Cardiac septum (tissue), 1 donor: ENCODE measurements around a stretch of chr18.

- PRO-cap = no peak
Measured at GRCh38 chr18:23105769-23106308, 29.4 kb upstream of the CABLES1 start.

DNA sequence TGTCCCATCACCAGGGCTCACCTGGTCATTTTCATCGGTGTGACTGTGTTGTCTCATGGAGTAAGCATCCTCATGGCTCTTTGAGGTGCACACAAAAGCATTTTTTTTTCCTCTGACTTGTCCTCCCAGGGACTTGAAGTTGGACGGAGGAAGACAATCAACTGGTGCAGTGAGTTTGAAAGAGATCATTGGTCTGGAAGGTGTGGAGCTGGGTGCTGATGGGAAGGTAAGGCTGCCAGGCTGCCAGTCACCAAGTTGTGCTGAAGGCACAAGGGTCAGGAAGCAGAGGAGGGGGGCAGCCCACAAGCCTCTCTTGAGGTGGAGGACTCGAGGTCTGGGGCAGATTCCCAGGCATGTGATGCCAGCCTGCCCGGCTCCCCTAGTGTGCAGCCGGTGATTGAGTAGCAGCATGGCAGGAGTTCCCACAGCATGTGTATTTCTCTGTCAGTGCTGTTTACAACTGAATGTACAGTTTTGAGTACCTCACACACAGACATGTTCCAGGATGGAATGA lies 99.3 kb downstream of the CABLES1 start:
- PRO-cap = no peak

DNA sequence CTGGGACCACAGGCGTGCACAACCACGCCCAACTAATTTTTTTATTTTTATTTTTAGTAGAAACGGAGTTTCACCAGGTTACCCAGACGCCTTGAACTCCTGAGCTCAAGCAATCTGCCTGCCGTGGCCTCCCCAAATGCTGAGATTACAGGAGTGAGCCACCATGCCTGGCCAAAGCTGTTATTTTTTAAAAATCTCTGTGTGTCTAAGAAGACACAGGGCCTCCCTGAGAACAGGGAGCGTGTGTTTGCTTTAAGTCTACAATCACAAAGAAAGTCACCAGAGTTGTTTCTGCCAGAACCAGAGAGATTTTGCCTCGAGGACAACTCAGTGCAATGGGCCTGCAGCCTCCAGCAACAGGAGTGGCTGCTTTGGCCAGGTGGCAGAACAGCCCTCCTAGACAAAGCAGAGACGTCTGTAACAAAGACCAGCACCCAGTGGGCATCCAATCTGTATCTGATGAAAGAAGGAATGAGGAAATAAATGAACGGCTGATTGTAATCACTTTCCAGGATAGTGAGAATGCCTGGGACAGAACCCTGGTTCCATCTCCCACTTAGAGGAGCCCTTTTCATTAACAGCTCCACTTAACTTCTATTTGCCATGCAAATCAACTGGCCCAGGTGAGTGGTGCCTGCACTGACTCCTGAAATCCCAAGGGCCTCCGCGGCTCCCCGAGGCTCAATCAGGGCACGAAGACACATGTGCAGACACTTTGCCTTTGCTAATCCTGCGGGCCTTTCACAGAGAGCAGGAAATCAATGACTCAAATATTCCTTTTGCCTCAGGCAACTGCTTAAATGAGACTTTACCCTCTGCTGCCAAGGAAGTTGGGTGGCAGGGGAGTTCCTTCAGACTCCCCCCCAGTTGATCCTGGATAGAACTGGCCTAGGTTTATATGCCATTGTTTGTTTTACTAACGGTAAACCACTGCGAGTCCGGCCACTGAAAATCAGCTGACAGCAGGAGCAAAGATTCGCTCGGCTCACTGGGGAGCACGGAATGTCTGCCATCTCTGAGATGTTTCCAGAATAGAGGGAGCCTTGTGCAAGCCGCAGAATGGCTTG lies 146.5 kb downstream of the CABLES1 start:
- PRO-cap = no peak

- PRO-cap = no peak
Measured at GRCh38 chr18:23330795-23331759, 106.7 kb downstream of the TMEM241 start.

GRCh38 chr18:23468426-23468882 lies 15.4 kb downstream of the RIOK3 start:
- PRO-cap = no peak

- PRO-cap = no peak
Measured at GRCh38 chr18:23484529-23484987, 18.8 kb upstream of the RMC1 start.

DNA sequence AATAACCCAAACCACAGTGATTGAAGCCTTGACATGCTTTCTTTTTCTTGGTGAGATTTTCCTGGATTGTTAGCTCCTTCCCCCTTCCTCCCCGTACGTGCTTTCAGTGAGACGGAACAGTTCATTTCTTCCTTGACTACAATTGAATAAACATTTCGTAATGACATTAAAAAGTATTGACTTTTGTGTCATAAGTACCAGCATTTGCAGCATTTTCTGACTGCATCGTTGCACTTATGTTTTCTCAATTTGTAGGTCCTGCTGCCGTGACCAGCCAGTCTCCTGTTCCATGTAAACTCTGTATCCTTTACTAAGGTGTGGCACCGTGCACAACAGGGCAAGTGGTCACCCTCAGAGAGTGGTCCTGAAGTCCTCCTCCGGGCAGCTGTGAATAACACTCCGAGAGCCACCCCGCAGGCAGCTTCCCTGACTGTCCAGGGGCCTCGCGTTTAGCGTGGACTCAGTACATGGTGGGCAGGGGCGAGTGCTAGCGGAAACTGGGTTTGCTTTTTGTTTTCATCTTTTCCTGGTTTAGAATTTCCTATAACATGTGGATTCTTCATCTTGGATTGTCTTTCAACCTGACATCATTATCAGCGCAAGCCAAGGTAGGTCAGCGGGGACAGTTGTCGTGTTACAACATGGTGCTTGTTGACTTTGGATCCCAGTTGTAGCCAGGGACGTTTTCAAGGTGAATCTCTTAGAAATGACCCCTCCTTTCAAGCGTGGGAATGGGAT lies 20.7 kb downstream of the RMC1 start:
- PRO-cap = no peak

- PRO-cap = no peak
Measured at GRCh38 chr18:23535362-23535703, 32.0 kb downstream of the RMC1 start.

DNA sequence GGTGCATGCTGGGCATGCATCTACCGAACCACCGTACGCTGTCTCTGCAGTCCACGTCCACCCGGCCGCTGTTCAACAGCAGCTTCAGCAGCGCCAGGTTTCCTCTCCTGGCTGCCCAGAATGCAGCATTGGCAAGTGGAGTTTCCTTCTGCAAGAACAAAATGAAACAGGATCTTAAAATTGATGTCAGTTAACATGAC lies 13.8 kb downstream of the ANKRD29 start:
- PRO-cap = no peak

- PRO-cap = no peak
Measured at GRCh38 chr18:23716514-23716961, 27.3 kb downstream of the LAMA3 start.

DNA sequence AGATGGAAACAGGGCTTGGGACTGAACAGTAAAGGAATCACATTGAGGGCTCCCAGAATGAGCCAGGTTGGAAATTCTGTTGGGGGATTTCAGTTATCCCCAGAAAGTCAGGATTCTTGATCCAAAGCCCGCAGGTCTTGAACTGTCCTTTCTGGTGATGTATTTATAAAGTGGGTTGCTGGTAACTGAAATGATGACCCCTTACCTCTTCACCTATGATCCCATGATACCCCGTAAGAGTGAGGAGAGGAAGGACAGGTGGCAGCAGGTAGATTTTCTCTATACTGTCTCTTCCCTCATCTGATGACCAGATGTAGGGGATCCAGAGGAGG lies 60.4 kb downstream of the LAMA3 start:
- PRO-cap = no peak

DNA sequence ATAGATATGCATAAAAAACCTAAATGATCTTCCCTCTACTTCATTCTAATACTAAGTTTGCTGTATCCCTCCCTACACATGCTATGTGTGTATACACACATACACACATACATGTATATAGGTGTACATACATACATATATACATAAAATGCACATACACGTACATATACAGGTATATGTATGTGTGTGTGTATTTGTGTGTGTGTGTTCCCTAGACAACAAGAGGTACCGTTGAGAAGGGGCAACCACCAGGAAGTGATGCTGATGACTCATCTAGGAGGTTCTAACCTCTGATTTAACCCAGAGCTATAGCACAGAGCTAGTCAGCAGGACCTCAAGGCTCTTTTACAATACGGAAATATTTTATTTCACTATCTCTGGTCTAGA lies 139.1 kb downstream of the LAMA3 start:
- PRO-cap = no peak

- PRO-cap = no peak
Measured at GRCh38 chr18:23900857-23901368, 113.6 kb upstream of the TTC39C start.

GRCh38 chr18:24016679-24017078 lies 2.1 kb downstream of the TTC39C start:
- PRO-cap = no peak

- PRO-cap = no peak
Measured at GRCh38 chr18:24048827-24049456, 34.4 kb downstream of the TTC39C start.

GRCh38 chr18:24050945-24051519 lies 36.5 kb downstream of the TTC39C start:
- PRO-cap = no peak

DNA sequence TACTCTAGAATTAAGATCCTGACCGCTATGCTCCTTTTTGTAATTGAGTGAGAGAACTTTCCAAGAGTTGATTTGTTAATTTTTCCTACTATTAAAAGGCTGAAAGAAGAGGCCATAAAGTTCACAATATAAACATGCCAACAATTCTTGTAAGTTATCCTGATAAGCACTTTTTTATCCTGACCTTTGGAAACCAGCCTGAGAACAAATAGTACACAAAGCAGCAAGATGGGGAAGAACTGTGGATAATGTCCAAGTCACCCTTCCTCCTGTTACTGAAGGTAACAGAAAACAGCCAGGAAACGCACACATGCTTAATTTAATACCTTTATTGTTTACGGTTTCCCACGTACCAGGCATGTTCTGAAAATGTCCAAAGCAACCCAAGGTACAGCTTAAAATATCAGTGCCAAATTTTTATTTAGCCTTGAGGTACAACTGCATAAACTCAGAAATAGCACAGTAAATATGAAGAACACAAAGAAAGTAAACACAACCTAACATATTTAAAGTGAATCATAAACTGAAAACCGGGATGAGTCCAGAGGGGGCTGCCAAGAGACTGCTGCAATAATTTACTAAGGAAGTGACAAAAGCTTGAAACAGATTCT lies 93.0 kb downstream of the CABYR start:
- PRO-cap = no peak

DNA sequence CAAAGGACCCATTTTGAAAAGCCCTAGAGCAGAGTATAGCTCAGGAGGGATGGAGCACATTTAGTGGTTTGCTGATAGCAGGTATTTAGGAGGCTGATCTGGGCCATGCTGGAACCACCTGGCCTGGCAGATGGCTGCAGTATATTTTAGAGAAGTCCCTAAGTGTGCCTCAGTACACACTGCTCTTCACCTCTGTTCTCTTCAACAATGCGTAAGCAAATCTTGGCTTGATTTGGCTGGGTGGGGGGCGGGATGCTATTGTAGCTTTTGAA lies 171.9 kb downstream of the HRH4 start:
- PRO-cap = bidirectional peak, plus-strand start outside the sequence, minus-strand start at position 203 of the sequence

- PRO-cap = bidirectional peak, plus-strand start at chr18:25350857, minus-strand start at chr18:25350717
Measured at GRCh38 chr18:25350530-25351297, 1.3 kb downstream of the ZNF521 start.

- PRO-cap = no peak
Measured at GRCh38 chr18:26547775-26548267, 532 bp downstream of the KCTD1 start.